Left ventricle myocardium (tissue), 1 donor: ENCODE measurements around the genes CEBPZ, MORN2 and ARHGEF33.

DNA sequence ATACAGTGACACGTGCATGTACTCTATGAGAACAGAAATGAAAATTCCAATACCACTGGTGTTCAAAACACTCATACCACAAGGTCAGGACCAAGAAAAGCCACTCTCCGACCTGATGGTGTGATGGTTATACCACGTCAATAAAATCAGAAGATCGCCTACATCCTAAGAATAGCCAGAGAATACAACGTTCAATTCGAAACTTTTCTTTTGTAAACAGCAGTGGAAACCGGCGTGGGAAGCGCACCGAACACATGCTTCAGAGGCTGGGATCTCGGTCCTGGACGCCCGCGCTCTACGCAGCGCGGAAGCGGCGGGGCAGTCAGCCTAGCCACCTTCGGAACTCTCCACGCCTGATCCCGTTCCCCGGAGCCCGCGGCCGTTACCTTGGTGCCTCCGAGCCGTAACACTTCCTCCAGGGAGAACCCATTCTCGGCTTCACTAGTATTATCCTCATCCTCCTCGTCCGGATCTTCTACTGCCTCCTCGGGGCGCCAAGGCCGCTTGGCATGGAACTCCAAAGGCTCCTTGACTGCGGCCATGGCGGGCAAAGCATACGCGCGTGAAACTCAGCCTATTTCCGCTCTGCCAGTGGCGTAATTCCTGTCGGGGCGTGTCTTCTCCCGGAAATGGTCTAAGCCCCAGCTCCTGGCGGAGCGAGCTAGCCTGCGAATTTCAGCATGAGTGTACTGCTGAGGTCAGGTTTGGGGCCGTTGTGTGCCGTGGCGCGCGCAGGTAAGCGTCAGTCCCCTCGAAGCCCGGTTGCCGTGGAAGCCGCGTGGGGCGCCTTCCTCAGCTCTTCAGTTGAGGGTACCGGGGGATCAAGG is at the start of gene CEBPZ:
Gene CEBPZ, minus strand, starts transcription at position 571 of the 827 bp plus-strand sequence.
- PRO-cap = bidirectional peak, plus-strand start at position 644 of the sequence, minus-strand start at position 571 of the sequence

- PRO-cap = no peak
Measured at GRCh38 chr2:37243290-37244193, 12.1 kb downstream of the NDUFAF7 start.

GRCh38 chr2:37384017-37384656 is 39.7 kb downstream of the QPCT start:
- PRO-cap = no peak

- PRO-cap = no peak
Measured at GRCh38 chr2:37656409-37657562, 14.7 kb downstream of the CDC42EP3 start.

- PRO-cap = unidirectional peak, minus-strand start at chr2:37875848
Measured at GRCh38 chr2:37875128-37876046, 49.7 kb upstream of the RMDN2 start.

- PRO-cap = no peak
Measured at GRCh38 chr2:37921797-37922492, 3.1 kb upstream of the RMDN2 start.

DNA sequence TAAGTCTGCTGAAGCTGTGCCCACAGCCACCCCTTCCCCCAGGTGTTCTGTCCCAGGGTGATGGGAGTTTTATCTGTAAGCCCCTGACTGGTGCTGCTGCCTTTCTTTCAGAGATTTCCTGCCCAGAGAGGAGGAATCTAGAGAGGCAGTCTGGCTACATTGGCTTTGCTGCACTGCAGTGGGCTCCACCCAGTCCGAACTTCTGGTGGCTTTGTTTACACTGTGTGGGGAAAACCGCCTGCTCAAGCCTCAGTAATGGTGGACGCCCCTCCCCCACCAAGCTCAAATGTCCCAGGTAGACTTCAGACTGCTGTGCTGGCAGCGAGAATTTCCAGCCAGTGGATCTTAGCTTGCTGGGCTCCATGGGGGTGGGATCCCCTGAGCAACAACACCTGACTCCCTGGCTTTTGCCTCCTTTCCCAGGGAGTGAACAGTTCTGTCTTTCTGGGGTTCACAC is 37.2 kb downstream of the RMDN2 start:
- PRO-cap = no peak

- PRO-cap = bidirectional peak, plus-strand start at chr2:38077358, minus-strand start at chr2:38077298
Measured at GRCh38 chr2:38077123-38077706, 1.3 kb upstream of the CYP1B1 start.

DNA sequence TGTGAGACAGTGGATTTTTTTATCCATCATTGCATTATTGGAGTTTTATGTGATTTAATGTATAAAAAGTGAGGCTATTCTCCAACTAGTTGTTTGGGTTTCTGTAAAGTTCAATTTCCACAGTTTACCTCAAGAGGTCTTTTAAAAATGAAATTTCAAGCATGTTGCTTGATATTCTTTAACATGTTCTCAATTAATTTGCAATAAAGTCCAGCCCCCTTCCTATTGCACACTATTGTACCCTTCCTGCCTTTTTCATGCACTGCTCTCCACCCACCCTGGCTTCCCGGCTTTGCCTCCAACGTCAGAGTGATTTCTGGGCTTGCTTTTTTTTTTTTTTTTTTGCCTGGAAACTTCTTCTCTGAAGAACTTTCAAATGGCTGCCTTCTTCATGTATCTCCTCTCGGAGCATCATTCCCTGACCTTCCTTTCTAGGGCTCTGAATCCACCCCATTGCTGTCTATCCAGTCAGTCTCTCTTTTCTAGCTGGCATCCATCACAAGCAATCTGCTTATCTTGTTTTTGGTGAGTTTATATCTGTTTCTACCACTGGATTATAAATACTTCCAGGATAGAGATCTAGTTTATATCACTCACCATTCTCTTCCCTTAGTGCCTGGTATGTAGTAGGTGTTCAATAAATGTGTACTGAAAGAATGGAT is 24.4 kb upstream of the CYP1B1 start:
- PRO-cap = no peak

DNA sequence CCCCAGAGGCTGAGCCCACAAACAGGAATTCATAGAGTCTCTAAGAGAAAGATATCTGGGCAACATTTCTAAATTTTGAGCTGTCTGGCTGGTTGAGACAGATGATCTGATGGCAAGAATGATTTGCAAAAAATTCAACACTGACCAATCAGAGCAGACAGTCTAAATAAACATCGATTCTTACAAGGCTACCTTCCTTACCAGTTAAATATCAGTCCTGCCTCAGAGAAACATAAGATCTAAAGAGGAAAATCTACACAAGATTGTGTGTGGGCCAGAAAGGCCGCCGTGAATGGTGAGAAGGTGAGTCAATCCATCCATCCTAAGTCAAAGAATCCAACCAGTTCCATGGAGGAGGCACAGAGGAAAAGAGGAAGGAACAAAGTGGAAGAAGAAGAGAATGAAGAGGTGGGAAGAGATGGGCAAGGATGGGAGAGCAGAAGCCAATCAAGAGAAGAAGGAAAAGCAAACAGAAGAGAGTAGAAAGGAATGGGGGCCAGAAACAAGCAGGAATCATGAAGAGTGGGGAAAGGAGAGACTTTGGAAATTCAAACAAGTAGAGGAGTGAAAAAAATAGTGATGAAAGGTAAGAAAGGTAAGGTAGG is 115.1 kb upstream of the CYP1B1 start:
- PRO-cap = no peak

DNA sequence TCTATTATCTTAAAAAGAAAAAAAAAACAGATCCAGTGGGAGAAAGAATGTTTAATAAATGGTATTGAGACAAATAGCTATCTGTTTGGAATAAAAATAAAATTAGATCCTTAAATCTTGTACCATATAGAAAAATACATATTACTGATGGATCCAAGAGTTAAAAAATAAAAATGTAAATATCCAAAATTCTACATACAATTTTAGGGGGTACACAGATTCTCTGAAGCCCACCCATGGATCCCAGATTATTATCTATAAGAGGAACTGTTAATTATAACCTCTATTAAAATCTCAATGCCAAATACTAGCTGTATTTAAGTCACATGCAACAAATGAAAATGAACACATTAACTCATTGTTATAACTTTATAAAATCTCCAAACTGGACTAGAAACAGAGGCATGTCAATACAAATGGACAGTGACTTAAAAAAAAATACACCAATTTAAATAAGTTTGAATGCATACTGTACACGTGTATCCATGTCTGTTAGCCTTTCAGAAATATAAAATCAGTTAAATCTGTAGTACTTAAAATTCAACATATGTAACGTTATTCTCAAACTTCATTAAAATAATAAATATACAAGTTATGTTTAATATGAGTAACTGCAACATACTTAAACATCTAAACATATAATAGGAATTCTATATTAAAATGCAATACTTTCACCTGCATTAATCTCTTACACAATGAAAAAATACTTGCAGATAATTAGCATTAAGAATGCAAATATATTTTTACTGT is 39.4 kb downstream of the HNRNPLL start:
- PRO-cap = no peak

- PRO-cap = no peak
Measured at GRCh38 chr2:38601400-38601882, 1.3 kb downstream of the HNRNPLL start.

GRCh38 chr2:38665655-38666045 is 264 bp upstream of the GALM start:
- PRO-cap = bidirectional peak, plus-strand start at chr2:38666117, minus-strand start at chr2:38665837

DNA sequence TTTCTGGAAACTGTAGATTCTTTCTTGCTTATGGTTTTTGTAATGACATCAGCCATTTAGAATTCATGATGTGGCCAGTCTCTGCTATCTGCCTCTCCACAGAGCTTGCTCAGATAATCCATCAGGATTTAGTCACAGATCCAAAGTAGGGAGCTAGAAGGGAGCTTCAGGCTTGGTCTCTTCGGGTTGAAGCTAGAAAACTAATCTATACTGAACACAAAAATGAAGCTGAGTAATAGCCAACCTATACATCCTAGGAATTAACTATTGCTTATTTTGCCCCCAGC is 36.6 kb downstream of the GALM start:
- PRO-cap = no peak

- PRO-cap = no peak
Measured at GRCh38 chr2:38749769-38750262, 1.3 kb downstream of the SRSF7 start.

GRCh38 chr2:38875561-38876623 is at the start of gene MORN2:
MORN2 (plus strand) TSS chr2:38875976.
- PRO-cap = bidirectional peak, plus-strand start at chr2:38876032, minus-strand start at chr2:38875934

- PRO-cap = no peak
Measured at GRCh38 chr2:38889458-38890046, at the start of gene ARHGEF33. ARHGEF33 (plus strand) TSS chr2:38889875.

DNA sequence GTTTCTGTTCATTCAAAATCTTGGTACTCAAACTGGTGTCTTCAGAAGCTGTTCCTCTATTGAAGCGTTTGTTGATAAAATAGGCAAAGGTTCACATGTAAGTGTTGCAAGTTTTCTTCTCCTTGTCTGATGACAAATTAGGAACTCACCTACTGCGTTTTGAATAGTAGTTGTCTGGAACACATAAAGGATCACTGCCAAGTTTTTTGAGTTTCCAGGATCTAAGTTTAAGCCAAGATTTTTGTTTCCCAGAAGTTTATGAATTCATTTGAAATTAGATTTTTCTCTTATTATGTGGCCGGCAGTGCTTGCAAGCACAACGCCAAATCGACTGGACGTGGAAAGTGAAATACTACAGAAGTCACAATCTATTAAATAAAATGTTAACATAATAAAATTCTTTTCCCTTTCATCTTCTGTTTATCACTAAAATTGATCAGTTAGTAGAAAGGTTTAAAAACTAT is 85.4 kb downstream of the ARHGEF33 start:
- PRO-cap = no peak

DNA sequence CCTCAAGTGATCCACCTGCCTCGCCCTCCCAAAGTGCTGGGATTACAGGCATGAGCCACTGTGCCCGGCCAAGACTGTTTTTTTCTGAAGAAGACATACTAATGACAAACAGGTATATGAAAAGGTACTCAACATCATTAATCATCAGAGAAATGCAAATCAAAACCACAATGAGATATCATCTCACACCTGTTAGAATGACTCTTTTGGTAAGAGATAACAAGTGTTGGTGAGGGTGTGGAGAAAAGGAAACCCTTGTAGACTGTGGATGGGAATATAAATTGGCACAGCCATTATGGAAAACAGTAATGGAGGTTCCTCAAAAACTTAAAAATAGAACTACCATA is 20.9 kb downstream of the SOS1 start:
- PRO-cap = no peak

GRCh38 chr2:39121558-39121911 is 684 bp upstream of the SOS1 start:
- PRO-cap = no peak